Spleen (tissue), 7 donors: ENCODE measurements around the genes TGM2, ADIG, TOP1 and LPIN3.

DNA sequence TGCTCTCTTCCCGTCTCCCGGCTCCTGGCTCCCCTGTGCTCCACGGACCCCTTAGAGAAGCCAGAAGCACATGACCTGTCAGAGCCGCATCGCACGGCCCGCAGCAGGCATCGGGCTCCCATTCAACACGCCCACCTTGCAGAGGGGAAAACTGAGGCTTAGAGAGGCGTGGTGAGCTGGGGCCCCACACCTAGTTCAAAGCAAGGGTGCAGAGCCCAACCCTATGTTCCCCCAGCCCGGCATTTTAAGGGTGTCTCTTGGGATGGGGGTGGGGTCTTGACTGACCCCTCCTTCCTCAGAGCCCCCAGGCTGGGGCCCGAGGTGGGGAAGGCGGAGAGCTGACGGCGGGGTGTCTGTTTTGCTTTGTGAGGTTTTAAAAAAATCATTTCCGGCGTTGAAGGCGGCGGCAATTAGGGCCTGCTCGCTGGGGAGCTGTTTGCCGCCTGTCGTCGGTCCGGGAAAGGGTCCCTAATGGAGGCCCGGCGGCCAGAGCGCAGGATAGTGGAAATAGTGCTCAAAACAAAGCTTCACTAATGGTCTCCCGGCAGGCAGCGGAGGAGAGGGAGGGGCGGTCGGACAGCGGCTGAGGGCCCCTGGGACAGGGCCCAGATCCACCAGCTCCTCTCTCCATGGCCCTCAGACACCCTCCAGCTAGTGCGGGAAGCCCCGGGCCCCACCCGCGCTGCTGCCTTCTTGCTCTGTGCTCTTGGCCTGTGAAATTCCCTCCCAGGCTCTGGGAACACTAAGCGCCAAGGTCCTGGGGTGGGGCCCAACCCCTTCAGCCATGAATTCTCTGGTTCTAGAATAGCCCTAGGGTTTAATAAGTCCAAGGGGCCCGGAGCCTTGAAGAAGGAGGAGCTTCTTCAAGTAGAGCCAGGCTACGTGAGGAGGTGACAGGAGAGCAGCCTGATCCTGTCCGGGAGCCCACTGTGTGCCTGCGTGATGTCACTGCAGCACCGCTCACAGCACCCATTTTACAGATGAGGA, 12.0 kb downstream of the VSTM2L start:
- PRO-cap, 4 experiments = peak in 2 of 4 experiments; most common plus-strand start position 385 of the sequence (in 1); most common minus-strand start position 470 of the sequence (in 1)
- RAMPAGE, long total RNA, 4 experiments = no peak in any of the 4 experiments

GRCh38 chr20:38065543-38066500, 32.3 kb downstream of the RPRD1B start:
- PRO-cap, 4 experiments = no peak in any of the 4 experiments
- RAMPAGE, long total RNA, 4 experiments = no peak in any of the 4 experiments

DNA sequence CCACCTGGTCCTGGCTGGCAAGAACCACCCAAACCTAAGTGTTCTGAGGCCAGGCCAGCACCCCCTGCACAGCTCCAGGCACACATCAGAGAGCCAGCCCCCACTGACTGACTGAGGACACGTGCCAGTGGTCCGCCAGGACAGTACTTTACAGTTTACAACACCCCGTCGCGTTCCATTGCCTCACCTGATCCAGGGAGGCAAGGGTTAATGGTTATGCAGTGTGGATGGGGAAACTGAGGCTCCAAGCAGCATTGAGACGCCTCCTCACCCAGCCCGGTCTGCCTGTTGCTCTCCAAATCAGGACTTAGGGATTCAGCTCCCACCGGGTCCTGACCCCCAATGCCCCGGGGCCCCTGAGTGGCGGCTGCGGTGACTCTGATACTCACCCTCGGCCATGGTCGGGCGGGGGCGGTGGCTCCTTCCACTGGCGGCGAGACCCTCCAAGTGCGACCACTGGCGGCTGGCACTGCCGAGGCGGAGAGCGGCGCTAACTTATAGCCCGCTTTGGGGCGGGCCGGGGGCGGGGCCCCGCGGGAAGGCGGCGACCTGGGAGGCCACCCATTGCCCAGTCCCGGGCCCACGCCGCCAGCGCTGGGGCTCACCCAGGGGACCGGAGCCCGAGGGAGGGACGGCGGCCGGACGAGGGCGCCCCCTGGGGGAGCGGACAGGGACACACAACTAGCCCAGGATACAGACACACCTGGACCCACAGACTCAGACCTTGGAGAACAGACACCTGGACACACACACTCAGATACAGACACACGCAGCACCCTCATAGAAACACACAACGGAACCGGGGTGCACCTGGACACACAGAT, at the start of gene TGM2:
TSS of gene TGM2 (minus strand) at position 471 of the 824 bp plus-strand sequence.
- PRO-cap, 4 experiments = peak in 4 of 4 experiments; most common minus-strand start position 471 of the sequence (in 4)
- RAMPAGE, long total RNA, 4 experiments = start-site peak on the minus strand in 1 of 4 experiments, centred at position 456 of the sequence, 162 reads per replicate

- PRO-cap, 4 experiments = peak in 4 of 4 experiments; most common minus-strand start chr20:38168447 (in 2)
- RAMPAGE, long total RNA, 4 experiments = no peak in any of the 4 experiments
Measured at GRCh38 chr20:38167989-38168732, 3.1 kb upstream of the TGM2 start.

- PRO-cap, 4 experiments = no peak in any of the 4 experiments
- RAMPAGE, long total RNA, 4 experiments = no peak in any of the 4 experiments
Measured at GRCh38 chr20:38345779-38346213, 486 bp upstream of the LBP start.

DNA sequence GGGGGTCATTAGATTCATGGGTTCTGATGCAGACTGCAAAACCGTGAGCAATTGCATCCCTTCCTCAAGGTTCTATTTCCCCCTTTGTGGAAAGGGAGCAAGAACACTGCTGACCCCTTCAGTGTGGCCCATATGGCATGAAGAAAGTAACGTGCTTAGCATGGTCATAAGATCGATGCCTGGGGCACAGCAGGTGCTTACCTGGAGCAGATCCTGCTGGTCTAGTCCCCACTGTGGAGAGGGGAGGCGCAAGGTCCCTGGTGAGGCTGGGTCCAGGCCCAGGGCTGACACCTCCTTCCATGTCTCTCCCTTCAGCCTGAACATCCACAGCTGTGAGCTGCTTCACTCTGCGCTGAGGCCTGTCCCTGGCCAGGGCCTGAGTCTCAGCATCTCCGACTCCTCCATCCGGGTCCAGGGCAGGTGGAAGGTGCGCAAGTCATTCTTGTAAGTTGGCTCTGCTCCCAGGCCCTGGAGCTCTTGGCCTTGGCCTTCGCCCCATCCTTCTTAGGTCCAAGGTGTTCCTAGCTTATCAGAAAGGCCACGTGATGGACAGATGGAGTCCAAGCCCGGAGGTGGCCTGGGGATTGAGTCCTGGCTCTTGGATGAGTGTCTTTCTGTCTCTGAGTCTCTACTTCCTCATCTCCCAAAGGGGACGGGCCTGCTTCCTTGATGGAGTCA, 4.4 kb downstream of the LBP start:
- PRO-cap, 4 experiments = no peak in any of the 4 experiments
- RAMPAGE, long total RNA, 4 experiments = no peak in any of the 4 experiments

DNA sequence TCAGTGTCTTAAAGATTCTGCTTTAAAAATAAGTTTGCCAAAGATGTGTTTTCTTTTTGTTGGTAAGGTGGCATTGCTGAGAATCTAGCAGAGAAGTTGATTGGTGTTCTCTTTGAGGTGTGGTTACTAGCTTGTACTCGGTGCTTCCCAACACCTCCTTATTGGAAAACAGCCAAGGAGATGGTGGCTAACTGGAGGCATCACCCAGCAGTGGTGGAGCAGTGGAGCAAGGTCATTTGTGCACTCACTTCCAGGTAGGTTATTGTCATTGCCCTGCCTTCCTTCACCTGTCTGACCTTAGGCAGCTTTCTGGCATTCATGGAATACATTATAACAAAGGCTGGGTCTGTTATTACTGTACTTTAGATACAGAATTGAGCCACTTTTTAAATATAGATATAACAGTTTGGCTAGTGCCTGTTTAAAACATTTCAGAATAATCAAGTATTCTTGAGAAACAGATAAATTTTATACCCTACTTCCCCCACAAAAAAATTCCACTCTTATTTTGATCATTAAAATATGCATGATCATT, 26.8 kb downstream of the RALGAPB start:
- PRO-cap, 4 experiments = no peak in any of the 4 experiments
- RAMPAGE, long total RNA, 4 experiments = no peak in any of the 4 experiments

DNA sequence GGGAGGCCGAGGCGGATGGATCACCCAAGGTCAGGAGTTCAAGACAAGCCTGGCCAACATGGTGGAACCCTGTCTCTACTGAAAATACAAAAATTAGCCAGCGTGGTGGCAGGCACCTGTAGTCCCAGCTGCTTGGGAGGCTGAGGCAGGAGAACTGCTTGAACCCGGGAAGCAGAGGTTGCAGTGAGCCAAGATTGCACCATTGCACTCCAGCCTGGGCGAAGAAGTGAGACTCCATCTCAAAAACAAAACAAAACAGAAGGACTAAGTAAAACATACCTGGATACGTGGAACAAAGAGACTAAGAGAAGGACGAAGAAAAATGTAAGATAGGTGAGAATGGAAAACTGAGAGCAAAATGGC, 21.6 kb upstream of the ADIG start:
- PRO-cap, 4 experiments = no peak in any of the 4 experiments
- RAMPAGE, long total RNA, 4 experiments = no peak in any of the 4 experiments

DNA sequence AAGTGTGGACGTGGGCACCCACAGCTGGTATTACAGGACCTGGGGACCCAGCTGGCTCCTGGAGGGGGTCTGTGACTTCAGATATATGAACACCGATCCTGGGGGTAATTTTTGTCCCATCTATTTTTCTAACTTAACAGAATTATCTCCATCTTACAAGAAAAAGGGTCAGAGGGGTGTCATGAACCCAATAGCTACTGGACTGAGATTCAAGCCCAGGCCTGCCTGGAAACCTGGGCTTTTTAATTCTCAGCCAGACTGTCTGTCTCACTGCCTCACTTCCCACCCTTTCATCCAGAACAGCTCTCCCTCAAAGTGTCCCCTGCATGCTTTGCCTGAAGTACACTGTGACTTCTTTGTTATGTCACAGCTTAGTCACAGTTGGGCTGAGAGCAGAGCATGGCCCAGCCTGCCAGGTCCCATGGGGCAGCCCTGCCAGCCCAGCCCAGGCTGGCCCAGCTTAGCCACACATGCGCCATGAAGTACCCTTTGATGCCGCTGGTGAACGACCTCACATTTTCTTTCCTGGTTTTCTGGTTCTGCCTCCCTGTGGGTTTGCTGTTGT, at the start of gene ADIG:
TSS of gene ADIG (plus strand) at position 424 of the 565 bp plus-strand sequence.
- PRO-cap, 4 experiments = peak in 1 of 4 experiments; most common plus-strand start position 488 of the sequence (in 1)
- RAMPAGE, long total RNA, 4 experiments = no peak in any of the 4 experiments

- PRO-cap, 4 experiments = no peak in any of the 4 experiments
- RAMPAGE, long total RNA, 4 experiments = no peak in any of the 4 experiments
Measured at GRCh38 chr20:38599421-38599996, 18.5 kb downstream of the ADIG start.

- PRO-cap, 4 experiments = peak in 1 of 4 experiments; most common plus-strand start chr20:38809162 (in 1); most common minus-strand start chr20:38809087 (in 1)
- RAMPAGE, long total RNA, 4 experiments = no peak in any of the 4 experiments
Measured at GRCh38 chr20:38808898-38809729, 3.6 kb downstream of the PPP1R16B start.

GRCh38 chr20:38842056-38842602, 36.6 kb downstream of the PPP1R16B start:
- PRO-cap, 4 experiments = peak in 2 of 4 experiments; most common plus-strand start chr20:38842246 (in 2); most common minus-strand start chr20:38842208 (in 1)
- RAMPAGE, long total RNA, 4 experiments = no peak in any of the 4 experiments

DNA sequence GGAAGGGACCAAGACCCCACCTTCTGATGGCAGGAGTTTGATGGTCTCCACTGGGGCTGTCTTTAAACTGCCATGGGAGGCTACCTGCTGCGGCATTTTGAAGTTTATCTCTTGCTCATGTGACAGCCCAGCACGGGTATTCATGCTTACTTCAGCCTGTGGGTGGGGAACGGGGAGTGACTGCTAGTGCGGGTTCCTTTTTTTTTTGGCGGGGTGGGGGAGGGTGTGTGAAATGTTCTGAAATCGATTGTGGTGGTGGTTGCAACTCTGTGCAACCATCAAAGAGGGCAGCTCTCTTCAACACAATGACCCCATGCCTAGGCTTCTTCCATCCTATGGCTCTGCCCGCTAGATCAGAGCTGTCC, 53.6 kb downstream of the PPP1R16B start:
- PRO-cap, 4 experiments = peak in 1 of 4 experiments; most common plus-strand start position 240 of the sequence (in 1); most common minus-strand start position 99 of the sequence (in 1)
- RAMPAGE, long total RNA, 4 experiments = no peak in any of the 4 experiments

DNA sequence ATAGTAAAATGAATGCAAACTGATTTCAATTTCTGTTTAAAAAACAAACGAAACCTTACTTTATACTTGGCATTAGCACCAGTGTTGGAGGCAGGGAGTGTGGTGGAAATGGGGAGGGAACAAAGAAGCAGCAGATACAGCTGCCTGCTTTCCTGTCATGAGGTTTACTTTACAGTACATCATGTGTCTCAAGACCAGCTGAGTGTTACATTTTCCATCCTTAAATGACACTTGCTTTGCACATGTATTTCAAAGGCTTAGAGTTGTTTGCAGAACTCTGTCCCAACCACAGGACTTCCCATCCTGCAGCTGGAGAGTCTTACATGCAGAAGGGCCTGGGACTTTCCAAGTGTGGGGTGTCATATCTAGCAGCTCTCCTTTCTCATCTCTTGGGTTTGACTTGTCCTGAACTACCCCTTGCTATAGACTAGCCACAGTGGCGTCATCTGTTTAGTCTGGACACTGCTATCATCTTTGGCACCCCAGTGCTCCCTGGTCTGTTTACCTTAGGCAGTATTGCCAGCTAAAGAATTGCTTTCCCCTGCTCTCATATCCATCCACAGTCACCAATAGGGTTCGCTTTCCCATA, 396.0 kb downstream of the DHX35 start:
- PRO-cap, 4 experiments = no peak in any of the 4 experiments
- RAMPAGE, long total RNA, 4 experiments = no peak in any of the 4 experiments

DNA sequence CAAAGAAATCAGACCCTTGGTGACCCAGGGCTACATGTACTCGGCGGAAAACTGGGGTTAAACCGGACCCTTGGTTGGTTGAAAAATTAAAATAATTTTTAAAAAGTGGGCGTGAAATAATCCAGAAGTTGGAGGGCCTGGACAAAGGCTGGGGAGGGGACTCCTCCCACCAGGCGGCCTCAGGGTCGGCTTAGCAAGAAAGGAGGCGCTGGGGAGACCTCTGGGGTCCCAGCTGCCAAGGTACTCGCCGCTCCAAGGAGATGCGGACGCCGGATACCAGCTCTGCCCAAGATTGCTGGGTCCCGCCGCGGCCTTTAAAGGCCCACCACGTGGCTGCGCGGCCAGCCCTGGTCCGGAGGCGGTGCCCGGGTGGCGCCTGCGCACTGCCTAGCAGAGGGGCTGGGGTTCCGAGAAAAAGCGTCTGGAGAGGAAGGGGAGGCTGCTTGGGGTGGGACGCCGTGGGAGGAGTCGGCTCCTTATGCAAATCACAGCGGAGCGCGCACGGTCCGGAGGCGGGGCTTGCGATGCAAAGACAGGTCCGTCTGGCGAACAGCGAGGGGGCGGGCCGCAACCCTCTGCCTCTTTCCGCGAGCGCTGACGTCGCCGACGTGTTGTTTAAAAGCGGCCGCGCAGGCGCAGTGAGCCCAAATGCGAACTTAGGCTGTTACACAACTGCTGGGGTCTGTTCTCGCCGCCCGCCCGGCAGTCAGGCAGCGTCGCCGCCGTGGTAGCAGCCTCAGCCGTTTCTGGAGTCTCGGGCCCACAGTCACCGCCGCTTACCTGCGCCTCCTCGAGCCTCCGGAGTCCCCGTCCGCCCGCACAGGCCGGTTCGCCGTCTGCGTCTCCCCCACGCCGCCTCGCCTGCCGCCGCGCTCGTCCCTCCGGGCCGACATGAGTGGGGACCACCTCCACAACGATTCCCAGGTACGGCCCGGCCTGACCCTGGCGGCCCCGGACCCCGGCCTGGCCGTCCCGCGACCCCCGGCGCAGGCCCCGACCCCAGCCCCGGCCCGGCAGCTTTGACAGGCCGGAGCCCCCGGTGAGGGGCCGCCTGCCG, at the start of gene TOP1:
TSS of gene TOP1 (plus strand) at position 646 of the 1,057 bp plus-strand sequence.
- PRO-cap, 4 experiments = peak in 4 of 4 experiments; most common plus-strand start position 647 of the sequence (in 3); most common minus-strand start position 316 of the sequence (in 4)
- RAMPAGE, long total RNA, 4 experiments = start-site peak on the plus strand in 2 of 4 experiments, centred at positions 681 to 688 of the sequence, 65 to 146 reads per replicate

GRCh38 chr20:41030983-41031432, 2.4 kb downstream of the TOP1 start:
- PRO-cap, 4 experiments = no peak in any of the 4 experiments
- RAMPAGE, long total RNA, 4 experiments = no peak in any of the 4 experiments

- PRO-cap, 4 experiments = no peak in any of the 4 experiments
- RAMPAGE, long total RNA, 4 experiments = no peak in any of the 4 experiments
Measured at GRCh38 chr20:41080945-41081435, 52.4 kb downstream of the TOP1 start.

- PRO-cap, 4 experiments = no peak in any of the 4 experiments
- RAMPAGE, long total RNA, 4 experiments = start-site peak on the plus strand in 1 of 4 experiments, at chr20:41139856-41140113 at its widest, 7 reads per replicate
Measured at GRCh38 chr20:41139323-41140148, 2.2 kb downstream of the PLCG1 start.

DNA sequence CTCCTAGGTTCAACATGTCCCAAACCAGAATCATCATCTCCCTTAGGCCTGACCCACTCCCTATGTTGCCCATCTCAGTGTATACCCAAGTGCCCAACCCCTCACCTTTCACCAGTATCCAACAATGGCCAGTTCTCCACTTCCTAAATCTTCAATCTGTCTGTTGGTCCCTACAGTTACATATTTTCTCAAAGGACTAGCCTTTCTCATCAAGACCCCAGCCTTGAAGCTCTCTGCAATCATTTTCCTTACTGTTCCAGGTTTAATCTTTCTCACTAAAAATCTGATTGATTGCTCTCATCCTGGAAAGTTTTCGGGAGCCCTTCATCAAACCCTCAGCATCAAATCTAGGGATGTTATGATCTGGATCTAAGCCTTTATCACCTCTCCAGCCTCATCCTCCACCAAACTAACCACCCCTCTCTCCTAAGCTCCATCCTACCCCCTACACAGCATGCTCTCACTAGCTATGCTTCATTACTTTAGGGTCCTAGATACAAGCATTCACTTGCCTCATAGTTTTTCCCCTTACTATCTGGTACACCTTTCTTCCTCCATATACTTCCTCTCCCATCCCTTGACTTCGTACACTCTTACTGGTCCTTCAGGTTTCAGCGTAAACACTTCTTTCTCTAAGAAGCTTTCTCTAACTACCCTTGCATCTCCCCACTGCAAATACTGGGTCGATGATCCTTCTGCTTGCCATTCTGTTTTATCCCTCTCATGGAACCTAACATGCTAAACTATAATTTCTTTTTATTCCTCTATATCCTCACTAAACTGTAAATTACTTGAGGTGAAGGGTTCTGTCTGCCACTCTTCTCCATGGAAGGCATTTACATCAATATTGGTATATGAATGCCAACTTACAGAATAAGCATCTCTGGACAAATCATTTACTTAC, 32.9 kb downstream of the ZHX3 start:
- PRO-cap, 4 experiments = no peak in any of the 4 experiments
- RAMPAGE, long total RNA, 4 experiments = no peak in any of the 4 experiments

- PRO-cap, 4 experiments = peak in 4 of 4 experiments; most common plus-strand start chr20:41340847 (in 2); most common minus-strand start chr20:41340558 (in 1)
- RAMPAGE, long total RNA, 4 experiments = start-site peak on the plus strand in 3 of 4 experiments, at chr20:41340786-41340835 at its widest, 12 to 18 reads per replicate
Measured at GRCh38 chr20:41340456-41341108, at the start of gene LPIN3. Gene LPIN3 (plus strand): TSS chr20:41340821.